H7 (cell line): ENCODE measurements around the genes C3orf22 and RUVBL1.

GRCh38 chr3:126364352-126364679, 7.1 kb upstream of the KLF15 start:
- RAMPAGE, long total RNA: no peak

DNA sequence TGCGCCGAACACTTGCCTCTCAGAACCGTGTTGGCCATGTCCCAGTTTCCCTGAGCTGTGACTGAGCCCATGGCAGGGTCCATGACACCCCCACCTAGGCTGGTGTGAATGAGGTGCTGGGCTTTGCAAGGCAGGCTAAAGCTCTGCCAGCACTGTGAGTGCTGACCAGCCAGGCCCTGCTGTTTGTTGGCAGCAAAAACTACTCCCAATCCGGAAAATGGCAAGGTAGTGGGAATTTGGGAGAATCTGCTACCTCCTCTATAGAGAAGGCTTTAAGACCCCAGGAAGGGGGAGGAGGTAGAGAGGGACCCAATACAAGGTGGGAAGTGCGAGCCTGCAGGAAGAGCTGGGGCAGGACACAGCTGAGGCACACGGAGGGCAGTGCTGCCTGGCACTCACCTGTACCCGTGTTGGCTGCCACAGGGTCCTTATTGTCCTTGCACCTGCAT, 8.5 kb upstream of the KLF15 start:
- RAMPAGE, long total RNA: no peak

- RAMPAGE, long total RNA: no peak
These were observed 36.2 kb downstream of the ZXDC start for GRCh38 chr3:126439284-126440031.

DNA sequence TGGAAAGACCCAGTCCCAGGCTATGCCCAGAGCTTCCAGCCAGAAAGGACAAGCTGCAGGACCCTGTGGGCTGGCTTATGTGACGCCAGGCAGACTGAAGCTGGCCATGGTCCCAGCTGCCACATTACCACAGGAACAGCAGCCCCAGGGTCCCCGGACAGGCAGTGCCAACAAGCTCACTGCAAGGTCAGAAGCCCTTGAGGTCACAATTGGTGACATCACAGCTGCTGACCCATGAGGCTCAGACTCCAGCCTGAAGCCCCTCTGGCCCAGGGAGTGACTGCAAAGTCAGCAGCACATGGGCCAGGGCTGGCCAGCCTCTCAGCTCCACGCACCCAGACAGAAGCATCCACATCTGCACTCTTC, at the start of gene C3orf22:
C3orf22 (minus strand) TSS at position 166 of the 366 bp plus-strand sequence.
- RAMPAGE, long total RNA: no peak

GRCh38 chr3:126730936-126731479, 27.0 kb downstream of the CHCHD6 start:
- RAMPAGE, long total RNA: no peak

GRCh38 chr3:126750546-126751043, 46.6 kb downstream of the CHCHD6 start:
- RAMPAGE, long total RNA: start-site peak on the plus strand at chr3:126750878-126750971, 9 reads

DNA sequence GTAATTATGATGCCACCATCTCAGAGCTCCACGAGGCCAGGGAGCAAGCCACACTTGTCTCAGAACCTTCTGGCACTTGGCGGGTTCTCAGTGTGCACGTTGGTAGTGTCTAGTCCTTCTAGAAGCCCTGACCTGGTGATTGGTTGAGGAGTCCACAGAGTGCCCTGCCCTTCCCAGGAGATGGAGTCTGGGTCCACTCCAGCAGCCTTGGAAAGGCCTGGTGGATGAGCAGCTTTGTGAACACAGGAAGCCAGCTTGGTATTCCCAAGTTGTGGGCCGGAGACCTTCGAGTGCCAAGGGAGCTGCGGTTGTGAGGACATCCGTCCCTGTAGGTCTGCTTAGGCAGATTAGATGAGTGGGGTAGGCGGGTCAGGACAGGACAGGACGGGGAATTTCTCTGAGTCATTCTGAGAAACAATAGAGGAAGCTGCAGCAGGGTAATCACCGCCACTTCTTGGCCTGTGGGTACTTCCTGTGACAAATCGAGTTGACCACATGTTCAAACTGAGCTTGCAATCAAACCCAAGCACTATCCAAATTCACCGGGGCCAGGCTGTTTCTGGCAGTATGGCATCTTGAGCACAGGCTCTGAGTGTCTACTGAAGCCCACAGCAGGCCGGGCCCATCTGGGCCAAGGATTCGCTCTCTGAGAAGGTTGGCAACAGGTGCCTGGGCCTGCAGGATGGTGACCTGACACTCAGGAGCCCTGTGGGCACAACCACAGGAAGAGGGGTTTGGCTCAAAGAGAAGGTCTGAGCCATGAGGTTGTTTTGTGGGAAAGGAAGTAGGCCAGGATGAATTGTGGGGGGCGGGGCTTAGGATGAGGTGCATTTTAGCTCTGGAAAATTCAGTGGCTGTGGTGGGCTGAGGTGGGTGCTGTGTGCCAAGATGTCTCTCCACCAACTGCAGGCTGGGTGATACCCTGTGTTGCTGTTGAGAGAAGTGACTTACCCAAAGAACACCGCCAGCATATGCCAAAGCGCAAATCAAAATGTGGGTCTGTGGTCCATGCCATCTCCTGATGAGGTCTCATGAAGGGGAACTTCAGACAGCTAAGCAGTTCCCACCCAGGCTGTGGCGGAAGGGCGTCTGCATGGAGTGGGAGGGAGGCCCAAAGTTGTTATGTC, 71.4 kb upstream of the PLXNA1 start:
- RAMPAGE, long total RNA: no peak

GRCh38 chr3:127028677-127029217, 45.8 kb downstream of the PLXNA1 start:
- RAMPAGE, long total RNA: no peak

DNA sequence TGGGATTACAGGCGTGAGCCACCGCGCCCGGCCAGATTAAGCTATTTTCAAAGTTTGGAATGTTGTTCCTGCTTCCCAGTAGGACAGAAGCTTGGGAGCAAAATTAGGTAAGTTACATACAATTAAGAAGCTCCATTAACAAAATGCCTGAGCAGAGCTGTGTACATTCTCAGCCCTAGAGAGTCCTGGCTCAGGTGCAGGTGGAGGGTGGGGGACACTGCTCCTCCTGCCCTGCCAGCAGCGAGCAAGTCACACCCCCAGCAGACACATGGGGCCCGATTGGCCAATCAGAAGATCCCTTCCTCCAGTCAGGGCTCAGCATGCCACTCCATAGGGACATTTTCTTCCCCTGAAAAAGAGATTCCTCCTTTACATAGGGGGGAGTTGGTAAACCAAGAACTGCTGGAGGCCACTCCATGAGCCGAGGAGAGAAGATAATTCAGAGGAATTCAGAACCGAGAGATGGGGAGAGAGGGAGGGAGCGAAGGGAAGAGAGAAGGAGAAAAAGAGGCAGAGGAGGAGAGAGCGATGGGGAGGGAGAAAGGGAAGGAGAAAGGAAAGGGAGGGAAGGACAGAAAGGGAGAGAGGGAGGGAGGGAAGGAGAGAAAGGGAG, 62.1 kb downstream of the PLXNA1 start:
- RAMPAGE, long total RNA: no peak

DNA sequence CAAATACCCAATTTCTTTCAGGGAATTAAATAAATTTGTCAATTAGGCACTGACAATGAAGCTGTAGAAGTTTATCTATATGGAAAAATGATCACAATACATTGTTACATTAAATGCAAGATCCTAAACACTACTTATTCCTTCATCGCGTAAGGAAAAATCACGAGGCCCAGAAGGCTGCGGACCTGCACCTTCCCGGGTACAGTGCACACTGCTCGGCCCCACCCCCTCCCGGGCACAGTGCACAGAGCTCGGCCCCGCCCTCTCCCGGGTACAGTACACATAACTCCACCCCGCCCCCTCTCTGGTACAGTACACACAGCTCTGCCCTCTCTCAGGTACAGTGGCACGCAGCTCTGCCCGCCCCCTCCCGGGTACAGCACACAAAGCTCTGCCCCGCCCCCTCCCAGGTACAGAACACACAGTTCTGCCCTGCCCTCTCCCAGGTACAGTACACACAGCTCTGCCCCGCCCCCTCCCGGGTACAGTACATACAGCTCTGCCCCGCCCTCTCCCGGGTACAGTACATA, 16.1 kb upstream of the PRR20G start:
- RAMPAGE, long total RNA: no peak

DNA sequence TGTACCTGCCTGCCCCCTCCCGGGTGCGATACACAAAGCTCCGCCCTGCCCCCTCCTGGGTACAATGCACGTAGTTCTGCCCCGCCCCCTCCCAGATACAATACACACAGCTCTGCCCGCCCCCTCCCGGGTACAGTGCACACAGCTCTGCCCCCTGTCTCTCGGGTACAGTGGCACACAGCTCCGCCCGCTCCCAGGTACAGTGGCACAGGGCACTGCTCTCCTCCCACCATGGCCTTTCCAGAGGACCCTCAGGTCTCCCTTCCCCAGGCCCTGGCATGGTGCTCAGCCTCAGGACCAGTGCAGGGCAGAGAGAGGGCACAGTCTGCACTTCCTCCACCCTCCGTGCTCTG, 16.6 kb upstream of the PRR20G start:
- RAMPAGE, long total RNA: no peak

- RAMPAGE, long total RNA: no peak
These were observed 1.5 kb downstream of the TPRA1 start for GRCh38 chr3:127588825-127589583.

DNA sequence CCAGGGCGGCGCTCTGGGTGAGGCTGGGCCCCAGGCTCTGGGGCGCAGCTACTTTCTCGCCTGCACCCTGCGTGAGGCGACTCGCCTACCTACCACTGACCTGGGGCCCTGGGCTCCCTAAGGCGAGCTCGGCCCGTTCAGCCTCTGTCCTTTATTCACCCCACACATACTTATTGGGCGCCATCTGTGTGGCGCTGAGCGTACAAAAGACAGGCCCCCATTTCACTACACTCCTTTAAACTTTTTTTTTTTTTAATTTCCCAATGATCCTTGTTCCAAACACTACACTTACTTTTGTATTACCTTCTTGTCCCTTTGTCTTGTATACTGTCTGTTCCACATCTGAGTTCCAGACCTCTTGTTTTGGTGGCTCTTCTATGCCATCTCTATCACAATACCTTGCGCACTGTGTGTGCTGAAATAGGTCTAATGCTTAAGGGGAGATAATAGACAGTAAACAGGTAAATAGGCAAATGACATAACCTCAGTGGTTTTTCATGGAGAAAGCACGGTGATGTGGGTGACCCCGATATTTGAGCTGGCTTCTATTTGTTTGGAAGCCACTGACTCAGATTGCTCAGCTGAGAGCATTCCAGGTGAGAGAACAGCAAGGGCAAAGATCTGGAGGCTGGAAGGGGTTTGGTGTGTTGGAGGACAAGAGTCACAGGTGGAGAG, 479 bp downstream of the MCM2 start:
- RAMPAGE, long total RNA: no peak

DNA sequence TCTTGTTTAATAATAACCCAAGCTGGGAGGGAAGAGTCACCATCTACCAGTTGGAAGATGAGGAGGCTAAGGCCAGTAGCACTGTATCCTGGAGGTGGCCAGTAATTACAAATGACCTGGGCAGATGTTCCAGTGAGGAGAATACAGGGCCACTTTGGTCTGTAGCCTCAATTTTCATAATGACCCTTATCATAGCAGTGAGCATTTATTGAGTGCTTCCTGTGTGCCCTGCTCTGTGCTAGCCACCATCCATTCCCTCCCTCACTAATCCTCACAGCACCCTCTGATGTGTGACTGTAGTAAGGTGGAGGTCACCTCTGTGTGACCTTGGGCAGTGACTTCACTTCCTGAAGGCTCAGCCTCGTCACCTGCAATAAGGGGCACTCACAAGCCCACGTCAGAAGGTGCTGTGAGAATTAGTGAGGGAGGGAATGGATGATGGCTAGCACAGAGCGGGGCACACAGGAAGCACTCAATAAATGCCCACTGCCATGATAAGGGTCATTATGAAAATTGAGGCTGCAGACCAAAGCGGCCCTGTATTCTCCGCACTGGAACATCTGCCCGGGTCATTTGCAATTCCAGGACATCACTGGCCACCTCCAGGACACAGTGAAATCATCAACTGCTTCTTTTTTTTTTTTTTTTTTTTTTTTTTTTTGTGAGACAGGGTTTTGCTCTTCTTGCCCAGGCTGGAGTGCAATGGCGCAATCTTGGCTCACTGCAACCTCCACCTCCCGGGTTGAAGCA, 64.4 kb downstream of the ABTB1 start:
- RAMPAGE, long total RNA: no peak

DNA sequence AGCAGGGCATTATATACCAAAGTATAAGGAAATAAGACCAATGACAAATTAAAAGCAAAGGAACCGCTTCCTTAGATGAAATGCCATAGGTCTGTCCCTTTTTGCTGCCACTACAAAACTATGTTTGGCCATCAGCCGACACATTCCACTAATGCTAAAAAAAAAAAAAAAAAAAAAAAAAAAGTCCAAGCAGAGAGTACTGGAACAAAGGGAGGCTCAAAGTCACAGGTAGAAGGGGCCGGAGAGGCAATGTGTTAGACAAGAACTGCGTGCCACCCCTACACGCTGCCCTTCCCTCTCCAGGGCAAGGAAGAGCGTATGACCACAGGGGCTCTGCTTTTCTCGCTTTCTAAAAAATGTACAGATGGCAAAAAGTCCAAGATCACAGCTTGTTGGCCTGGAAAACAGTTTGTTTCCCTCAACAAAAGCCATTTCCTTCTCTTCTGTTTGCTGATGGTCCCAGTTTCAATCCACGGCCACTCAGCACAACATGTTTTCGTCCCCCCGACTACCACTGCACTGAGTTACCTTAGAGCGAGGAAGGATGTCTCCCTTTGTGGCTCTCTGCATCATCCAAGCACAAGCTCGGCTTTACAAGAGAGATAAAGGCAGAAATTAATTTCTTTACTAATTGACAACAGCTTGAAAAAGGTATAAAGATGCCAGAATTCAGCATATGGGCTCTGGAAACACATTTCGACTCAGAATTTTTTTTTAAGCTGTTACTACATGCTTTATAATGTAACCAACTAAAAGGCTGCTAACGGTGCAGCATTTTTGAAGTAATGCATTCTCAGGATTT, 70.9 kb downstream of the ABTB1 start:
- RAMPAGE, long total RNA: no peak

DNA sequence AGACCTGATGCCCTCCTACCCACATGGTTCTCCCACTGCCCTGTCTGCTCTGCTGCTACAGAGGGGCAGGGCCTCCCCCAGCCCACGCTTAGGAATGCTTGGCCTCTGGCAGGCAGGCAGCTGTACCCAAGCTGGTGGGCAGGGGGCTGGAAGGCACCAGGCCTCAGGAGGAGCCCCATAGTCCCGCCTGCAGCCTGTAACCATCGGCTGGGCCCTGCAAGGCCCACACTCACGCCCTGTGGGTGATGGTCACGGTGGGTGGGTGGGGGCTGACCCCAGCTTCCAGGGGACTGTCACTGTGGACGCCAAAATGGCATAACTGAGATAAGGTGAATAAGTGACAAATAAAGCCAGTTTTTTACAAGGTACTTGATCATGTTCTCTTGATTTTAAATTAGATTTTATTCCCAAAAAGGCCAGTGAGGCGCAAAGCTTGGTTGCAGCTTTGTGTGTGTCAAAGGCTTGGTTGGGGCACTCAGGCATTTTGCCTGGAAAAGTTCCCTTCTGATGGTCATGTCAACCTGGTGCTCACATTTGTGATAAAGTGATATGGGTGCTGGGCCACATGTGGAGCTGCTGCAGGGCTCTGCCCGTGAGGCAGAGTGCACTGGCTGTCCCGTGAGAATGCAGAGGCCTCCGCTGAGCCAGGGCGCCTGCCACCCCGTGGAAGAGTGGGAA, 19.2 kb downstream of the SEC61A1 start:
- RAMPAGE, long total RNA: no peak

GRCh38 chr3:128097938-128098651, 25.5 kb downstream of the RUVBL1 start:
- RAMPAGE, long total RNA: no peak

- RAMPAGE, long total RNA: start-site peak on the minus strand at chr3:128123736-128123811, 1,598 reads
These were observed at the start of gene RUVBL1 for GRCh38 chr3:128123464-128124361. RUVBL1 (minus strand) TSS chr3:128123812.

- RAMPAGE, long total RNA: no peak
These were observed 8.0 kb upstream of the EEFSEC start for GRCh38 chr3:128145230-128145787.

GRCh38 chr3:128179011-128179439, 25.7 kb downstream of the EEFSEC start:
- RAMPAGE, long total RNA: no peak